Hair follicular keratinocyte (primary cell): ENCODE data around the genes KBTBD7, RGCC, DGKH and AKAP11.

GRCh38 chr13:40948676-40949148 lies 70.4 kb downstream of the ELF1 start:
- RAMPAGE, long total RNA = no peak

DNA sequence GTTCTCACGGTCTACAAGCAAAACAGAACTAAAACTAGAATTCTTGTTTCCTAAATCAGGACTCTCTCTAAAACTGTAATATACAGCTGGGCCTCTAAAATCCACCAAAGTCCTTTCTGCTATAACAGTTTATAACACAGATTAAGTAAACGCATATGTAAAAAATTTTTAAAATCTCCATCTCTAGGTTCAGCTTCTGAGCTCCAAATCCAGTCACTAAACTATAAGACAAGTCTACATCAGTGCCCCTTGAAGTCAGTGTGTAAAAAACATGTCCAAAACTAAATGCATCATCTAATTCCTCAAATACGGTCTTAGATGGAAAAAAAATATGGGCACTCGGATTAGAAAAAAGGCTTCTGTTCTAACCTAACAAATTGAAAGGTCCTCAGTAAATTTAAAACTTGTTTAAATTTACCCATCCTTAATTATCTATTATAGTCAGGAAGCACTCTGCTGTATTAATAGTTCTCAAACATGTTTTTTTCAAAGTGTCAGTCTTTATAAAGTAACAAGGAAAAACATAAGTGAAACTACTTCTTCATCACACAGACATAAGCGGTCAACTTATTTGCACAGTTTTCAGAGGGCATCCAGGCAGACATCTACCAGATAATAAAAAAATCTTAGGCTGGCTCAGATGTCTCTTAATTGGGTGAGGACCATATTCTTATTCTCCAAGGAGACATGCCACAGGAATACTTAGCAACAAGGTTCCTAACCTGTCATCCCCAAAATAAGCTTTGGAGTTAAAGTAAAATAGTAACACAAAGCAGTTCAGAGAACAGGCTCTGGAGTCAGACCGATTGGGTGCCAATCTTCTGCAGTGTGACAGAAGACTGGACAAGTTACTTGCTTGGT lies 33.5 kb downstream of the ELF1 start:
- RAMPAGE, long total RNA = no peak

GRCh38 chr13:40992855-40993919 lies 25.9 kb downstream of the ELF1 start:
- RAMPAGE, long total RNA = no peak

DNA sequence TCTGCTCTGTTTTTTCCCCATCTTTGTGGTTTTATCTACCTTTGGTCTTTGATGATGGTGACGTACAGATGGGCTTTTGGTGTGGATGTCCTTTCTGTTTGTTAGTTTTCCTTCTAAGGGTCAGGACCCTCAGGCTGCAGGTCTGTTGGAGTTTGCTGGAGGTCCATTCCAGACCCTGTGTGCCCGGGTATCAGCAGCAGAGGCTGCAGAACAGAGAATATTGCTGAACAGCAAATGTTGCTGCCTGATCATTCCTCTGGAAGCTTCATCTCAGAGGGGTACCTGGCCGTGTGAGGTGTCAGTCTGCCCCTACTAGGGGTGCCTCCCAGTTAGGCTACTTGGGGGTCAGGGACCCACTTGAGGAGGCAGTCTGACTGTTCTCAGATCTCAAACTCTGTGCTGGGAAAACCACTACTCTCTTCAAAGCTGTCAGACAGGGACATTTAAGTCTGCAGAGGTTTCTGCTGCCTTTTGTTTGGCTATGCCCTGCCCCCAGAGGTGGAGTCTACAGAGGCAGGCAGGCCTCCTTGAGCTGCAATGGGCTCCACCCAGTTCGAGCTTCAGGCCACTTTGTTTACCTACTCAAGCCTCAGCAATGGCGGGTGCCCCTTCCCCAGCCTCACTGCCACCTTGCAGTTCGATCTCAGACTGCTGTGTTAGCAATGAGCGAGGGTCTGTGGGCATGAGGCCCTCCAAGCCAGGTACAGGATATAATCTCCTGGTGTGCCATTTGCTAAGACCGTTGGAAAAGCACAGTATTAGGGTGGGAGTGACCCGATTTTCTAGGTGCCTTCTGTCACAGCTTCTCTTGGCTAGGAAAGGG lies 13.7 kb upstream of the WBP4 start:
- RAMPAGE, long total RNA = no peak

DNA sequence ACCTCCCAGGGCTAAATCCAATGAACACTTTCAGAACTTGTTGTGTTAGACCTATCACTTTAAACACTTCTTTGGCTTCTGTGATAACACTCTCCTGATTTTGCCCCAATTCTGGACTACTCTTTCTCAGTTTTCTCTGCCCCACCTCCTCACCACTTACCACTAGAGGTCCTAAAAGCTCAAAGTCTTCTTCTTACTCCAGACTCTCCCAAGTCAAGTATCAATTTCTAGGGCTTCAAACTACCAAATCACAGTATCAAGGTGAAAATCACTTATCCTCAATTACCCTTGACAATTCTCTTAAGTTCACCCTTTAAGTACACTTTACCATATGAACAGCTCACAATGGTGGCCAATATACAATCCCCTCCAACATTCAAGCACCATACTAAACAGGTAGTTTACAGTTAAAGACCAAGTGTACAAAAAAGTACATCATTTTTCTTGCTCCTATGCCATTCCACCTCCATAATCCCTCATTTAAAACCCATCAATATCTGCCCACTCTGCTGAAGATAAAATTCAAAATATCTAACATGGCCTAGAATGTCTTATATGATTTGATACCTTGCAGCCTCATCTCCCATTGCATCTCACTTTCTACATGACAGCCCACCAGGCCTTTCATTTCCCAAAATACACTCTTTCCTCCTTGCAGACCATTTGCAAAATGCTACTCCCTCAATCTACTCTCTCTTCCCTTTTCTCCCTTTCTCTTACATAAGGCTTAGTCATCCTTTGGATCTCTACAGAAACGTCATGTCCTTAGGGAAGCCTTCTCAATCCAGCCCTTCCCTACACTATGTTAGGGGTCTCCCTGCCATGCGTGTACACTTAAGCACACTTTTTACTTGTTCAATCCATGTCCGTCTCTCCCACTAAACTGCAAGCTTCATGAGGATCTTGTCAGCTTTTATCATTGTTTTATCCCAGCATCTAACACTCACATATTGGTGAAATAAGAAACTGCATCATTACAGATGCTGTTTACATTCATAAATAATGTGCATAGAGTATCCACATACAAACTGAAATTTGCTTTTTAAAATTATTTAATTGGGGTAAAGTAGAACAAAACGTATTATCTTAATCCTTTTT lies 12.0 kb upstream of the WBP4 start:
- RAMPAGE, long total RNA = no peak

GRCh38 chr13:41053332-41054067 lies 7.8 kb upstream of the WBP4 start:
- RAMPAGE, long total RNA = no peak

- RAMPAGE, long total RNA = no peak
Measured at GRCh38 chr13:41054219-41054584, 7.1 kb upstream of the WBP4 start.

DNA sequence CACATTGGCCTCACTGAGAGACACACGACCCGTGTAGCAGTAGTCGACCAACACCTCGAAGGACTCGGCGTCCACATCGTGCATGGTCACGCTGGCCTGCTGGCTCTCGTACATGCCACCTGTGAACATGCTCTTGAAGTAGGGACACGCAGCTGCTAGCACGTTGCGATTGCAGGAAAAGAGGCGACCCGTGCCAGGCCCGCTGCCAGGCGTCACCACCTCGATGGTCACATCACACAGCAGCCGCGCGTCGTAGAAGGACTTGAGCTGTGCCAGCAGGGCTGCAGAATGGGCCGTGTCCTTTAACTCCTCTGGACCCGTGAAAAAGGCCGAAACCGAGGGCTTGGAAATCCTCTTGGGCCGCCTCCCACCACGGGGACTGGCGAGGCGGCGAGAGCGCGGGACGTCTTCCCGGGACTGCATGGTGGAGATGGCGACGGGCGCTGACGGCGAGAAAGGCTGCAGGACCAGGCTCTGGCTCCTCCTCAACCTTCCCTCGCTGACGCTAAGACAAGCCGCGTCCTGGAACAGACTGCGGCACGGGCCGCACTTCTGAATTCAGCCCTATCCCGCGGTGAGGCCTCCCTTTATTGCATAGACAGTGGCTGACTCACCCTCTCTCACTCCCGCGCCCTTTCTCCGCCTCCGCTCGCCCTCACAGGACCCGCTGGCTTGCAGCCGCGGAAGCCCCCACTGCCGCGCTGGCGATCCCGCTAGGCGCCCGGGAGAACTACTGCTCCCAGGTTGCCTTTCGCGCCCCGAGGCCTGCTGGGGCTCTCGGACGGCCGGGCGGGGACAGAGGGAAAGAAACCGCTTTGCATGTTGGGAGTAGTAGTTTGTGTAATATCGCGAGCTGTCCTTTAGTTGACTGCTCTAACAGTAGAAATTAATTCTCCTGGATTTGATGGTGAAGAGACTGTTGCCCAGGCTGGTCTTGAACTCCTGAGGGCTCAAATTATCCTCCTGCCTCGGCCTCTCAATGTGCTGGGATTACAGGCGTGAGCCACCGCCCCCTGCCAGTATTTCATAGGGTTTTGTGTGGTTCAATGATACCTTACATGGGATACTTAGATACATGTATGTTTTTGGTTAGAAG lies at the start of gene KBTBD7:
Gene KBTBD7, minus strand, starts transcription at position 735 of the 1,096 bp plus-strand sequence.
- RAMPAGE, long total RNA = no peak

DNA sequence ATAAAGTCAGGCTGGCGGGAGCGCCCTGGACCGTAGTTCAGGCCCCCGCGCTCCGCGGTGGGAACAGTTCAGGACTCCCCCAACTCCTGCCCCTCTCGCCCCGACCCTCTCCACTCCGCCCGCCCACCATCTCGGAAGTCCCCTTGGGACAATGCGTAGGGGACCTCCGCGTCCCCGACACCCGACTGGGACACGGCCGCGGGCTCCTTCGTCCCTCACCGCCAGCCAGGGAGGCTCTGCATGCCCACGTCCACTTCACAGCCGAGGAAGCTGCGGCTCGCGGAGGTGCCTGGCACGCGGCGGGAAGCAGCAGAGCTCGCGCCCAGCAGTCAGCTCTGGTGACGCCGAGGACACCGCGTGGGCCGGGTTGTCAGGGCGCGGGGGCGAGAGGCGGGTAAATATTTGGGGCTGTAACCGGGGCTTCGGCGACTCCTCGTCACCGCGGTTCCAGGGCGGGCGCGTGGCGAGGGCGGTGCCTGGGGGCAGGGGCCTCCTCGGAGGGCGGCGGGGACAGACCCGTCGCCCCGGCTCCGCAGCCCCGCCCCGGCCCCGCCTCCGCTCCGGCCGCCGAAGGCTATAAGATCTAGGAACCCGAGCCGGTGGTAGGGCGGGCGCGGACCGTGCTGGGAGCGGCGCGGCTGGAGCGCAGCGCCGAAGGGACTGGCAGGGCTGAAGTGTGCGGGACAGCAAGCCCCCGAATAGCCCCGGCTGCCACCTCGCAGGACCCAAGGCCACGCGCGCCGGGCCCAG lies at the start of gene RGCC:
Gene RGCC, plus strand, starts transcription at position 605 of the 750 bp plus-strand sequence.
- RAMPAGE, long total RNA = no peak

GRCh38 chr13:41622521-41623534 lies 165.5 kb downstream of the RGCC start:
- RAMPAGE, long total RNA = no peak

- RAMPAGE, long total RNA = no peak
Measured at GRCh38 chr13:41639871-41640555, 182.7 kb downstream of the RGCC start.

- RAMPAGE, long total RNA = no peak
Measured at GRCh38 chr13:41751300-41751729, 209.6 kb downstream of the VWA8 start.

GRCh38 chr13:41864784-41864983 lies 96.2 kb downstream of the VWA8 start:
- RAMPAGE, long total RNA = no peak

DNA sequence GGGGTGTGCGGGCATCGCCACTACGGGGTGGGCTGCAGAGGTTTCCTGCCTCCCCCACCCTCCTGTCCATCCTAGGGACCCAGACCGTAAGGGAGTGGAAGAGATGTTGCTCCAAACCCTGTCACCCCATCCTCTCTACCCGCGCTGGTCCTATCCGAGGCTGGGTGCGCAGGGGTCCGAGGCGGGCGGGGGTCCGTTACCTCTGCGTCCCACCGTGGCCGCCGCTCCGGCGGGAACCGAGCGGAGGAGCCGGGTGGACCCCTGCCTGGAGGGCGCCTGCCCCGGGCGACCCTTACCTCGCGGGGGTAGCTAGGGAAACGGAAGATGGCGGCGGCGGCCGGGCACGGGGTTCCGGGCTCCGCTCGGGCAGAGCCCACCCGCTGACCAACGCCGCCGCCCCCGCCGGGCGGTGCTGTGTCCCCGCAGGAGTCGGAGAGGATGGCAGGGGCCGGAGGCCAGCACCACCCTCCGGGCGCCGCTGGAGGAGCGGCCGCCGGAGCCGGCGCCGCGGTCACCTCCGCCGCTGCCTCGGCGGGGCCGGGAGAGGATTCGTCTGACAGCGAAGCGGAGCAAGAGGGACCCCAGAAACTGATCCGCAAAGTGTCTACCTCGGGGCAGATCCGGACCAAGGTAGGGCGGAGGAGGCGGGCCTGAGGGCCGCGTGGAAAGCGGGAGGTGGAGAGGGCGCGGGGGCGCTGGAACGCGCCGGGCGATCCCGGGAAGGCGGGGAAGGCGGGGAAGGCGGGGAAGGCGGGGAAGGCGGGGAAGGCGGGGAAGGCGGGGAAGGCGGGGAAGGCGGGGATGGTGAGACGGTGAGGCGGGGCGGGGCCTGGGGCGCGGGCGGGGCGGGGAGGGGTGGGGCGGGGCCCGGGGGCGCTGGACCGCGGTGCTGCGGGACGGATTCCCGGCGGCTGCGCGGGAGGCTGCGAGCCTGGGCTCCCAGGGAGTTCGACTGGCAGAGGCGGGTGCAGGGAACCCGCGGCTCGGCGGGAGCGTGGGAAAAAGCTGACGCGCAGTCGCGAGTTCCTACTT lies at the start of gene DGKH:
Gene DGKH, plus strand, starts transcription at position 313 of the 1,032 bp plus-strand sequence.
- RAMPAGE, long total RNA = no peak

DNA sequence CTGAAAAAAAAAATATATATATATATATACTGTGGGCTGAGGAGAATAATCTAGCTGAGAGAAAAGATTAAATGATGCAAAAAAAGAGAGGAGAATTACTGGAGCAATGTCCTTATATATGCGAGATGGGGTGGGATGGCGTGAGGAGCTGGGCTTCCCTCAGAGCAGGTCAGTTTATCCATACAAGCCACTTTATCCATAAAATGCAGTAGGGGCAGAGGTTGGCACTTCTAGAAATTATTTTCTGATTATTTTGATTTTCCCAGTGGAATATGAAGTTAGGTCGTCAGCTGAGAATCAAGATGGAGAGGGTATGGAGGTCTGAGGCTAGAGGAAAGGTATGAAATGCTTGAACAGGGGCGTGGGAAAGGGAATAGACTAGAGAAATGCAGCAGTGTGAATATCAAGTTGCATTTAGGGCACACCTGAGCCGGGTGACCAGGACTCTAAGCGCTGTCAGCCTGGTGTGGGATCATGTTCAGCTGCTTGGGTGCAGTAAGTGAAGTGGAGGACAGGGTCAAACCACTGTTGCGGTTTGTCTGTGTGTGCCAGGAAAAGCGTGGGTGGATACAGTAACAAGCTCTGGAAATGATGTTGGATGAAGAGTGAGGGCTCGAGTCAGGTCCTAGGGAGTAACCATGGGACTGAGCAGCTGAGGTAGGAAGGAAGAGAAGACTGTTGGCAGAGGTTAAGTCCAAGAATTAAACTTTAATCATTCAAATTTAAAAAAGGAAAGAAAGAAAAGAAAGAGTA lies 15.7 kb downstream of the DGKH start:
- RAMPAGE, long total RNA = no peak

DNA sequence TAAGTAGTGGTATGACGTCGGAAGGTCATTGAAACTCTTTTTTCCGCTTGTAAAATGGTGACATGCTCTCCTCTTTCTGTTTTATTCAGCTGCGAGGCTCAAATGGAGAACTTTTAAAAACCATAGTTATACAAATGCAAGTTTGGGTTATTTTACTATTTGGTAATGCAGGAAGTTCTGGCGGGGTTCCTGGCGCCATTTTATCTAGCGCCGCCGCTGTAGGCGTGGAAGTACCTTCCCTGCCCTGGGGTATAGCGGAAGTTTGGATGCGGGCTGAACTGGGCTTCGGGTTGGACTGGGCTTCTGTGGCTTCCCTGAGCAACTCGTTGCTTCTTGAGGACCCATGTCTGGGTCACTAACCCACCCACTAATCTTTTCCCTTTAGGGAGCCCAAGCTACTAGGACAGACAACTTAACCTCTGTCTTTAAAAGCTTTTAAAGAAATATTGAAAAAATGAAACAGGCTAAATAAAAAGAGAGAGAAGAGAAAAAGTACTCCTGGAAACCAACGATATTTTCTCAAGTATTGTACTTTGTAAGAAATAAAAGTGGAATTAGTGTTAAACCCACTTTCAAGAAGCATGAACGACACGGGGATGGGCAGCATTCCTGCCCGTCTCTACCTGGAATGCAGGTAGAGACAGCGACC lies 35.0 kb downstream of the DGKH start:
- RAMPAGE, long total RNA = no peak

DNA sequence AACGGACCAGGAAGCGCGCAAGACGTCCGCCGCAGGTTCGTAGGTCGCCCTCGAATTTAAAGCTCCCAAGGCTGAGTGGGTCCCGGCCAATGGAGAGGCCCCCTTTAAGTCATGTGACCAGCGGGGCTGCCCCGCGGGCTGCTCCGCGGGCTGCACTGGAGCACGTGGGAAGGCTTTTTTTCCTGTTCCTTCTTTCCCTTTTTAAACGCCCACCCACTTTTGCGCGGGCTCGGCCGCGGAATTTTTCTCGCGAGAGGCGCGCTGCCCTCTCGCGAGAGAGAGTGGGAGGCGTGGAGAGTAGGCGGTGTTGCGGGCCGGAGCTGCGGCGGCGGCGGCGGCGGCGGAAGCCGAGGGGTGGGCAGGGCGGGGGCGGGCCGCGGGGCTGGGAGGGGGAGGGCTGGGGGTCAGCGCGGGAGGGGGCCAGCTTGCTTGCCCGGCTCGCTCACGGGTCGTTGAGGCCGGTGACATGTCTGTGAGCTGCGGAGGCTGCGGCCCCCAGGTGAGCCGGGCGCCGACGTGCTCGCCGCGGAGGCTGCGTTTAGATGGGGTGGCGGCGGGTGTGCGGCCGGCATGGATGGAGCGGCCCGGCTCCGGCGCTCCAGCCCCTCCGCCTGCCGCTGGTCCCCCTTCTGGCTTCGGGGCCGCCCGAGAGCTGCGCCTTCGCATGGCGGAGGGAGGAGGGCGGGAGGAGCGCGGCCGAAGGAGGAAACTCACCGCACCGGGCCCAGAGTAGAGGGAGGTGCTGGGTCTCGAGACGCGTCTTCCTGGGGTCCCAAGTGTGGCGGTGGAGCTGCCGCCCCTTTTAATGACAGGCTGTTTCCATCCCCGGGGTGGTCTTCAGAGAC lies at the start of gene AKAP11:
Gene AKAP11, plus strand, starts transcription at position 423 of the 845 bp plus-strand sequence.
- RAMPAGE, long total RNA = no peak

DNA sequence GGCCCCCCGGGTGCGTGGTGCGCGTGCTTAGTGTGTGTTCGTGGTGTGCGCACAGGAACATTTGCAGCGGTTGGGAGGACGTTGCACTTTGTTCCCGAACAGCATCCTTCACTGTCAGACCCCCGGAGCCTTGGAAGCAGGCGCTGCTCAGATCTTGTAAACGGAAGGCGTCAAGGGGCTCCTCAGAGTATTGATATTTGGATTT lies 525 bp downstream of the AKAP11 start:
- RAMPAGE, long total RNA = no peak

GRCh38 chr13:42302289-42302977 lies 30.5 kb downstream of the AKAP11 start:
- RAMPAGE, long total RNA = no peak

DNA sequence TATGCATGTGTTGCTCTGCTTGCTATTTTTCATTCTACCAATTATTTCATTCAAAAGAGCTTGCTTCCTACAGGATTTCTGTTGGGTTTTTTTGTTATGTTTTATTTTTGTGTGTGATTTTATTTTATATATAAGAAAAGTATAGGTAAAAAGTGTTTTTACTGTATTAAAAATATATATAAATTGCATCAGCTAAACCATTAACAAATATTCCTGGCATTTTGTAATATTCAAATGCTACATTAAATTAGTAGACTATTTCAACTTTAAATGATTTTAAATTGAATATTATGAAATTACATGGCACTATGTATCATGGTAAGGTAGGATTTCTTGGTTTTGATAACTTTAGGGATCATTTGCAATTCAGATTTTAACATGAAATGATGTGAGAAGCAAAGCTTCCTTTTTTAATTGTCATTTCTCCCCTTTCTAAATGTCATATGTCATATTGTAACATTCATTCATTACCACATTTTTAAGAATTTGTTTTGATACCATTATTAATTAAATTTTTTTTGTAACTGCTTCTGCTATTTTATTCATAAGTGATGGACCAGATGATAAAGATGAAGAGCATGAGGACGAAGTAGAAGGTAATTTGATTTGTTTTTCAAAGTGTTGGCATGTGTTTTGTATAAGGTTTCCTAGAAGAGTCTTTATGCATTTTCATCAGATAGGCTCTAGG lies 41.5 kb downstream of the AKAP11 start:
- RAMPAGE, long total RNA = no peak